Measurements from ENCODE around the gene ZBED2.

GRCh38 chr3:111543725-111544267 is 1.8 kb downstream of the CD96 start:
- PRO-cap, 3 experiments: no peak in any of the 3 experiments
- RAMPAGE, long total RNA, 2 experiments: no peak in any of the 2 experiments
- RRBS: no CpG with 5 or more reads among the region's 7 CpGs

- PRO-cap, 3 experiments: no peak in any of the 3 experiments
- RAMPAGE, long total RNA, 2 experiments: no peak in any of the 2 experiments
- RRBS: no CpG with 5 or more reads among the region's 3 CpGs
These were observed at the start of gene ZBED2 for GRCh38 chr3:111595193-111595760. Gene ZBED2 (minus strand): TSS chr3:111595346.

GRCh38 chr3:111610667-111611226 is 15.6 kb upstream of the ZBED2 start:
- PRO-cap, 3 experiments: no peak in any of the 3 experiments
- RAMPAGE, long total RNA, 2 experiments: no peak in any of the 2 experiments
- RRBS: no CpG with 5 or more reads among the region's 7 CpGs

DNA sequence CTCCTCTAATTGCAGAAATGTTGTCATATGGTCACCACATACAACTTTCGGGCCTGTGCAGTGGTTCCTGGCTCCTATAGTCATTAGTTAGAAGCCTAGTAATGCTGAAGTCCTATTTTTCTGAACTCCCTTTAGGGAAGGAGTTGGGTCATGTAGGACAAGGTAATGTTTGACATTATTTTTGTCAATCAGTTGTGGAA is 59.2 kb downstream of the PLCXD2 start:
- PRO-cap, 3 experiments: no peak in any of the 3 experiments
- RAMPAGE, long total RNA, 2 experiments: no peak in any of the 2 experiments
- RRBS: no CpG with 5 or more reads among the region's 1 CpG

DNA sequence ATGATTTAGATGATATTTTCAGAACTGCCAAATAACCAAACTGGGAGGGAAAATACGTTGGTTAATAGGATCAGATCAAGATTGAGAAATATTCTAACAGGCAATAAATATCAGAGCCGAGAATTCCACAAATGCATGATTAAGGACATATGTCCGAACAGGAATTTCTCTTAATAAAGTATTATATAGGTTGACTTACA is 75.1 kb upstream of the PHLDB2 start:
- PRO-cap, 3 experiments: no peak in any of the 3 experiments
- RAMPAGE, long total RNA, 2 experiments: no peak in any of the 2 experiments
- RRBS: no CpG with 5 or more reads among the region's 3 CpGs

- PRO-cap, 3 experiments: peak in 1 of 3 experiments; most common plus-strand start chr3:111865220 (in 1); most common minus-strand start chr3:111865112 (in 1)
- RAMPAGE, long total RNA, 2 experiments: no peak in any of the 2 experiments
- RRBS: no CpG with 5 or more reads among the region's 6 CpGs
These were observed 6.1 kb downstream of the PHLDB2 start for GRCh38 chr3:111865000-111865815.

DNA sequence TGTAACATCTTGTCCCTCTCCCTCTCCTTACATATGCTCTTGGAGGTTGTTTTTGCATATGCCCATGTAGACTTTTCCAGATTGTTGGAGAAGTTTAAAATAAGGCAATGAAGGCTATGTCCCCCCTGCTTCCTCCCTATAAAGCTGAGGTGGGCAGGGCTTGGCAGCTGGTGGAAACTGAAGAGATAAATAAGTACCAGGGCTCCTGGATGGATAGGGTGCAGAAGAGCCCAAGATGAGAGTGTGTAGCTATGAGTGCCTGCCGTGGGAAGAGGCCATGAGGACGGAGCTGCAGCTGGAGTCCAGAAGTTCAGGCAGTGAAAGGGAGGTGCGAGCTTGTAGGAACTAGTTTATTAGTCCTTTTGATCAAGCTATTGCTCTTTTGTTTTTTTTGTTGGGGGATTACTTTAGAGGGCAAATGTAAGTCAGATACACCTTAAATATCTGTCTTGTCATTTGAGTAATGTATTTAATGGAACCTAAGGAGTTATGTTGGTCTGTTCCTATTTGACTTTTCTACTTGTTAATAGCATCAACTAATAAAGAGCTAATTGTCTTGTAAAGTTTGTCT is 52.4 kb downstream of the PHLDB2 start:
- PRO-cap, 3 experiments: no peak in any of the 3 experiments
- RAMPAGE, long total RNA, 2 experiments: no peak in any of the 2 experiments
- RRBS: no CpG with 5 or more reads among the region's 3 CpGs

DNA sequence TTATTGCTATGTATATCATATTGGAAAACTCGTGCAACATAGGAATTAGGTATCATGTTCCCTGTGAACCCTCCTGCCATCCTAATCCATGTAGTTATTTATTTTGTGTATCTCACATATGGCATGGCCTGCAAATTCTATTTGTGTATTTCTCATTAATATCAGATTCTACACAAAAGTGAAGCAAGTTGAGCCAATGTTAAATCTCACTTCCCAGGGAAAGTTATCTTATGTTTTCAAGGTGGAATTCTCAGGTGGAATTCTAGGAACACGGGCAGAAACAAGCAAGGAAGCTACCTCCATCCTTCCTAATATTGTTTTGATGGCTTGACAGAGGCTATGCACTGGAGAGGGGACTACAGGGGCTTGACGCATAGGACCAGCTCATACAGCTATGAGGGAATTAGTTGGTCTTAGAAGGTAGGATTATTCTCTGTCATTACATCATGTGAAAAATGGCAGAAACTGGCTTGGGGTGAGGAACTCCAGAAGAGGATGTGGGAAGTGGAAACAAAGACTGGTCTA is 56.6 kb upstream of the ABHD10 start:
- PRO-cap, 3 experiments: no peak in any of the 3 experiments
- RAMPAGE, long total RNA, 2 experiments: no peak in any of the 2 experiments
- RRBS: no CpG with 5 or more reads among the region's 3 CpGs

- PRO-cap, 3 experiments: no peak in any of the 3 experiments
- RAMPAGE, long total RNA, 2 experiments: no peak in any of the 2 experiments
- RRBS: no CpG with 5 or more reads among the region's 6 CpGs
These were observed 971 bp downstream of the C3orf52 start for GRCh38 chr3:112087171-112087549.

GRCh38 chr3:112303339-112303802 is 9.4 kb upstream of the SLC9C1 start:
- PRO-cap, 3 experiments: no peak in any of the 3 experiments
- RAMPAGE, long total RNA, 2 experiments: no peak in any of the 2 experiments
- RRBS: no CpG with 5 or more reads among the region's 6 CpGs

GRCh38 chr3:112411399-112412006 is 78.5 kb downstream of the CD200 start:
- PRO-cap, 3 experiments: no peak in any of the 3 experiments
- RAMPAGE, long total RNA, 2 experiments: no peak in any of the 2 experiments
- RRBS: no CpG with 5 or more reads among the region's 5 CpGs

- PRO-cap, 3 experiments: no peak in any of the 3 experiments
- RAMPAGE, long total RNA, 2 experiments: no peak in any of the 2 experiments
- RRBS: no CpG with 5 or more reads among the region's 7 CpGs
These were observed 11.5 kb downstream of the CCDC80 start for GRCh38 chr3:112629393-112629875.

DNA sequence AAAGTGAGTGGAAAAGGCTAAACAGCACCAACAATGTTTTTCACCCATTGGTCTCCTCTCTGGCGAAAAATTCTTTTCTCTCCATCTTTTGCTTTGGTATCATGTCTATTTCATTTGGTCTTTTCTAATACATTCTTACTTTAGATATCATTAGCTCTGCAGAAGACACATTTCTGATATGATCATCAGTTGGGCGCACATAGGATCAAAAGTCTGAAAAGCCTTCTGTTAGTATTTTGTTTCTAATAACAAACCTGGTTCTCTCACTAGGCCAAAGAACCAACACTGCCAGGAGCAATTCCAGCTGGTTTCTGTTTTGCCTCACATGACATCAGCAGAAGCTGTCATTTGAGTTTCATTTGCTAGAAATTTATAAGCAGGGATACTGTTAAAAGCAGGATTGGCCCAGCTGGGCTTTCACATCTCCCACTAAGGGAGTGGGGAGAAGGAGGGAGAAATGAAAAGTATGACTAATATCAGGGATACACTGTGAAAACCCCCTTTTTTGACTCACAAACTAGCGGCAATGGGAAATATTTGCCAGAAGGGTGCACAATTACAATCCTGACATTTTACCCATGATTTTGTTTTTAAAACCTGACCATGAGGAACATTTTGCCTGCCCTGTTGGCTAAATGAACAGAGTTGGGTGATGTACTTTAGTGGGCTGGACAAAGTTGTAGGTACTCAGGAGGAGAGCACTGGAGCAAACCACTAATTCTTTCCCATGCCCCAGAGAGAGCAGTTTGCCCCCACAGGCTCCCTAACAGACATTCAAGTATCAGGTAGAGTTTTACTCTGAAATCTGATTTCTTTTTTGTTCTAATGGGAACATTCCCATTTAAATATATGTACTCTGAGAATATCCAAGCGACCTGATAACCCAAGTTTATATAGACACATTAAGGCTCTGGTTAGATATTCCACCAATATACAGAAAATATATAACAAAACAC is 5.2 kb downstream of the CCDC80 start:
- PRO-cap, 3 experiments: no peak in any of the 3 experiments
- RAMPAGE, long total RNA, 2 experiments: no peak in any of the 2 experiments
- RRBS: no CpG with 5 or more reads among the region's 4 CpGs

DNA sequence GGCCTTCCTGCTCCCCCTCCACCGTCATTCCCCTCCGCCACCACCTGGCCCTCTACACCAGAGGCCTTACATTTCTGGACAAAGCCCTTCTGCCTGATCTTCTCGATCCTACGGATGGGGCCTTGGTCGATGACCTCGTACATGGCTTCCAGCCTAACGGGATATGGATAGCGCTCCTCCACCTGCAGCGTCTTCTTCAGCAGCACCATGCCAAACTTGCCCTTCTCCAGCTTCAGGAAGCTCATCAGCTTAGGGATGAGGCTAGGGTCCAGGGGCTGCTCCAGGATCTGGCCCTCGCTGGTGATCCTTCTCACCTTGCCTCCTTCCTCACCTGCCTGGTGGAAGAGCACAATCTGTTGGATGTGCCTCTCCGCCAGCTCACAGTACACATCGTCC is 1.9 kb downstream of the CCDC80 start:
- PRO-cap, 3 experiments: no peak in any of the 3 experiments
- RAMPAGE, long total RNA, 2 experiments: no peak in any of the 2 experiments
- RRBS: no CpG with 5 or more reads among the region's 12 CpGs

- PRO-cap, 3 experiments: no peak in any of the 3 experiments
- RAMPAGE, long total RNA, 2 experiments: no peak in any of the 2 experiments
- RRBS: no CpG with 5 or more reads among the region's 4 CpGs
These were observed 66.7 kb downstream of the CD200R1L start for GRCh38 chr3:112779752-112780638.

GRCh38 chr3:112847626-112847964 is 931 bp upstream of the CD200R1L start:
- PRO-cap, 3 experiments: no peak in any of the 3 experiments
- RAMPAGE, long total RNA, 2 experiments: no peak in any of the 2 experiments
- RRBS: no CpG with 5 or more reads among the region's 4 CpGs

GRCh38 chr3:113004152-113004637 is 13.4 kb downstream of the GTPBP8 start:
- PRO-cap, 3 experiments: no peak in any of the 3 experiments
- RAMPAGE, long total RNA, 2 experiments: no peak in any of the 2 experiments
- RRBS: no CpG with 5 or more reads among the region's 1 CpG

GRCh38 chr3:113051298-113051584 is 31.8 kb upstream of the NEPRO start:
- PRO-cap, 3 experiments: peak in 3 of 3 experiments; most common plus-strand start chr3:113051492 (in 2); most common minus-strand start chr3:113051354 (in 1)
- RAMPAGE, long total RNA, 2 experiments: no peak in any of the 2 experiments
- RRBS: no CpG with 5 or more reads among the region's 11 CpGs

GRCh38 chr3:113193153-113193735 is 18.1 kb upstream of the BOC start:
- PRO-cap, 3 experiments: peak in 1 of 3 experiments; most common minus-strand start chr3:113193546 (in 1)
- RAMPAGE, long total RNA, 2 experiments: no peak in any of the 2 experiments
- RRBS: no CpG with 5 or more reads among the region's 9 CpGs

- PRO-cap, 3 experiments: no peak in any of the 3 experiments
- RAMPAGE, long total RNA, 2 experiments: no peak in any of the 2 experiments
- RRBS: no CpG with 5 or more reads among the region's 4 CpGs
These were observed 21.3 kb downstream of the BOC start for GRCh38 chr3:113232644-113233126.

Measured in testis (tissue), 5 donors.